RPMI7951 (cell line): ENCODE results near the gene YES1.

DNA sequence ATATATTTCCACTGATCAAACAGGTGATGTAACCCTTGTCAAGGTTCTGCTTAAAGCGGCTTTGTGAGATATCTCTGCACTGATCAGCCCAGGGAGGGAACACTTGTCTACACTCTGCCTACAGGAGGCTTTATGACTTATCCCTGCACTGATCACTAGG is 47.3 kb upstream of the USP14 start:
- RAMPAGE, long total RNA: no peak

GRCh38 chr18:194825-196071 is 36.9 kb downstream of the USP14 start:
- RAMPAGE, long total RNA: no peak

DNA sequence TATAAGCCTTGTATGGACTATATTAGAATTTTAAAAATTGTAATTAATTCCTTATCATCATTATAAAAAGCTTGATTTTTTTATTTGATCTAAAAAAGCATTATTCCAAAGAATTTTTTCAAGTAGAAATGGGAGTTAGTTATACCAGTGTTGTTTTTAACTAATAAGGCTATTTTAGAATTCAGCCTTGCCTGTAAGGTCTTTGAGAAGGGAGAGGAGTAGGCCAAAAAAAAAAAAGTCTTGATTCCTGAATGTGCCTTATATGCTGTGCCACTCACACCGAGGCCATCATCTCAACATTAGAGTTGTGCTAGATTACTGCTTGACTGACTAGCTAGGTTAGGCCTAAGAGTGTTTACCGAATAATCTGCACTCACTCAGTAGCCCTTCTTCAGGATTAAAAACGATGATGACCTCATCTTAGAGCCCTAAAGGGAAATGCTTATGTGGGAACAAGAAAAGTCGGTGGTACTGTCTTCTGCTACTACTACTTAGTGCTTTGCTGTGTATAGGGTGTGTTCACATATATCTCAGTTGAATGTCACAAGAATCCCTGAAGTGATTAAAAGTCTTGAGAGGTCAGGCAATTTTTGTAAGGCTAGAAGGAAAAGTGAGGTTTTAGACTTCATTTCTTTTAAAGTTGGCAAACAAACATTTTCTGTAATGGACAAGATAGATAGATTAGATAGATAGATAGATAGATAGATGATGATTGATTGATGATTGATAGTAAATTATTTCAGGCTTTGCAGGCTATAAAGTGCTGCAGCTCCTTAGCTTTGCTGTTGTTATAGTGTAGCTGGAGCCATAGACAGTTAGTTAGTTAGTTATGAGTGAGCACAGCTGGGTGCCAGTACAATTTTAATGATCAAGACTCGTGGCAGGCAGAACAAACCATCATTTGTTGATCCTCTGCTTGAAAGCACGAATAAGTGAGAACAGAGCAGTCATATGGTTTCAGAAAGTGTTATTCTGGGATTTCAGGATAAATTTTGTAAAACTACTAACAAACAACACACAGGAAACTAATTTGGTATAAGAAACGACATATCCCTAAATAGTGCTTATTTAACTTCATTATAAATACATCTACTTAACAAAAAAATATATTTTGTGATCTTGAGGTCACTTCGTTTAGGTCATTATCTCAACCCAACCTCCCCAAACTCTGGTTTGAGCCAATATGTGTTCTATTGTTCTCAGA is 54.2 kb downstream of the THOC1 start:
- RAMPAGE, long total RNA: no peak

DNA sequence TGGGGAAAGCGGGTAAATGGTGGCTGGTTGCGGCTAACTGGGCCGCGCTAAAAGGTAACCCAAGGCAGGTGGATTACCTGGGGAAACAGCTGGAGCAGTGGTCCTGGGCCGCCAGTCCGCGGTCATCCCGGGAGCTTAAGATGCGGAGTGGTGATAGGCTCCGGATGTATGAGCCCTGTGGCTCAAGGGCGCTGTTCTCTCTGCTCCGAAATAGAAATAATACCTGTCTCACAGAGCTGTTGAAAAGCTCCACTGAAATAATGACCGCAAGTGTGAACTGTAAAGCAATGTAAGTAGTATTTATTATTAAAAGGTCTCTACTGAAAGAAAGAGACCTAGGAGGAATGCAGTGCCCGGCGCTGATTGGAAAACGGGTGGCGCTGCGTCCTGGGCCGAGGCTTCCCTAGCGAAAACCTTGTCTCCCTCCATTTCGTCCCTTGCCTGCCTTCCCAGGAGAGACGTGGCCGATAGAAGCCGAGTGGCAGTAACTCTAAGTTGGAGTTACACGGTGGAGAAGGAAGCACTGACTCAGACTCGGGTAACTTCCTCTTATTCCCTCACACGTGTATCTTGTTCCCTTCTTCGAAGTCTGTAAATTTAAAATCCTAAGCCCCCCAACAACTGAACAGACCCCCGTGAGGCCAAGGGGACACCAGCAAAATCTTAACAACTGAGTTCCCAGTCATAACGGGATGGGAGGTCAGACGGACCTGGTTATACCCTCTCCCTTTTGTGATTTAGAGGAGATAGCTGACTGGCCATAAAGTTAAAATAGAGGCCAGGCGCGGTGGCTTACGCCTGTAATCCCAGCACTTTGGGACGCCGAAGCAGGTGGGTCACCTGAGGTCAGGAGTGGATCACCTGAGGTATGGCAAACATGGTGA is 731 bp upstream of the THOC1 start:
- RAMPAGE, long total RNA: no peak

GRCh38 chr18:332884-333617 is 65.2 kb upstream of the THOC1 start:
- RAMPAGE, long total RNA: no peak

DNA sequence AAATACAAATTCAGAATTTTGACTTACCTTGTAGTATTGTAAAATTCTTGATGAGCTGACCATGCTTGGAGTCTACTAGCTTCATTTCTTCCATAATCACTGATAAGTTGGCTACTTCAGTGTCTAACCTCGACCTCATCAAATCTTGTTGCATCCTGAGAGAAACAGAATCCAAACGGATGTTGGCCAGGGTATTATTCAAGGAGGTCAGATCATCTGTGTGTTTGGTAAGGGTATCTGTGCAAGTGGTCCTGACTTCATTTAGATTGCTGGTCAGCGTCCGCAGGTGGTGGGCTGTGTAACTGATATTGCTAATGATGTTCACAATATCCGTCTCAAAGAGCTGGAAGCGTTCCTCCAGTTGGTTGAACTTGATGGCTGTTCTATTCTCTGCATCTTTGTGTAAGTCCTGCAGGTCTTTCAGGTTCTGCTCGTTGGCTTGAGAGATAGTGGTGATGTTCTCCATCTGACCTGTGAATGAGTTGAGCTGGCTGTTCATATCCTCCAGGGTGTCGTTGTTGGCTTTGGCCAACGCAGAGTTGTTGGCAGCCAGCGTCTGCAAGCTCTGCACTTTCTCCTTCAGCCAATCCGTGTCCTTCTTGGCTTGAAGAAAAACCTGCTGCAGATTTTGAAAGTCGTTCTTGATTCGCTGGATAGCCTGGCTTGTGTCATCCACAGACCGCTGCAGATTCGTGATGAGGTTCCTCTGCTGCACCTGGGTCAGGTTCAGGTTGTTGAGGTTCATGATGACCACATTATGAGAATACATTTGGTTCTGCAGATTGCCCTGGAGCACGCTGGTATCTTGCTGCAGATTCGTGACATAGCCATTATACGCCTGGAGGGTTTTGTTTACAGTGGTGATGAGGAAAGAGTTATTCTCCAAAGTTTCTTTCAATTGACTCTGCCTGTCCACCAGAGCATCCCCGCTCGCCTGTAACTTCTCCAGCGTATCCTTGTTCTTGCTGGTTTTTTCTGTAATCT is 78.7 kb upstream of the THOC1 start:
- RAMPAGE, long total RNA: no peak

GRCh38 chr18:449356-450016 is 51.0 kb downstream of the COLEC12 start:
- RAMPAGE, long total RNA: no peak

DNA sequence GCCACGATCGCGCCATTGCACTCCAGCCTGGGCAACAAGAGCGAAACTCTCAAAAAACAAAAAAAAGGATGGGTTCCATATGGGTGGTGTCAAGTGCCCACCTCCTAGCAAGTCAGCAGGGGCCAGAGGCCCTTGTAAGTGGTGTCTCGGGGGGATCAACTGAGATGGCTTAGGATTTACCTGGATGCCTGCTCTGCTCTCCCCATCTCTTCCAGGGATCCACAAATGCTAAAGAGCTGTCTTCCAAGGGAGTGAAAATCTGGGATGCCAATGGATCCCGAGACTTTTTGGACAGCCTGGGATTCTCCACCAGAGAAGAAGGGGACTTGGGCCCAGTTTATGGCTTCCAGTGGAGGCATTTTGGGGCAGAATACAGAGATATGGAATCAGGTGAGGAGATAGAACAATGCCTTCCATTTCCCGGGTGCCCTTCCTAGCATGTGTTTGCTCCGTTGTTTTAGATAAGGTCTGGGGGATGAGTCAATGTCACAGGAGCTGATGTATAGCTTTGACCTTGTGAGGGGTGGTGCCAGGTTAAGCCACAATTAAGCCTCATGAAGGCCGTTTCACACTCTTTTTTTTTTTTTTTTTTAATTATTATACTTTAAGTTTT is 4.6 kb downstream of the TYMS start:
- RAMPAGE, long total RNA: no peak

- RAMPAGE, long total RNA: no peak
Observed at GRCh38 chr18:668013-669366, 11.0 kb downstream of the TYMS start.

DNA sequence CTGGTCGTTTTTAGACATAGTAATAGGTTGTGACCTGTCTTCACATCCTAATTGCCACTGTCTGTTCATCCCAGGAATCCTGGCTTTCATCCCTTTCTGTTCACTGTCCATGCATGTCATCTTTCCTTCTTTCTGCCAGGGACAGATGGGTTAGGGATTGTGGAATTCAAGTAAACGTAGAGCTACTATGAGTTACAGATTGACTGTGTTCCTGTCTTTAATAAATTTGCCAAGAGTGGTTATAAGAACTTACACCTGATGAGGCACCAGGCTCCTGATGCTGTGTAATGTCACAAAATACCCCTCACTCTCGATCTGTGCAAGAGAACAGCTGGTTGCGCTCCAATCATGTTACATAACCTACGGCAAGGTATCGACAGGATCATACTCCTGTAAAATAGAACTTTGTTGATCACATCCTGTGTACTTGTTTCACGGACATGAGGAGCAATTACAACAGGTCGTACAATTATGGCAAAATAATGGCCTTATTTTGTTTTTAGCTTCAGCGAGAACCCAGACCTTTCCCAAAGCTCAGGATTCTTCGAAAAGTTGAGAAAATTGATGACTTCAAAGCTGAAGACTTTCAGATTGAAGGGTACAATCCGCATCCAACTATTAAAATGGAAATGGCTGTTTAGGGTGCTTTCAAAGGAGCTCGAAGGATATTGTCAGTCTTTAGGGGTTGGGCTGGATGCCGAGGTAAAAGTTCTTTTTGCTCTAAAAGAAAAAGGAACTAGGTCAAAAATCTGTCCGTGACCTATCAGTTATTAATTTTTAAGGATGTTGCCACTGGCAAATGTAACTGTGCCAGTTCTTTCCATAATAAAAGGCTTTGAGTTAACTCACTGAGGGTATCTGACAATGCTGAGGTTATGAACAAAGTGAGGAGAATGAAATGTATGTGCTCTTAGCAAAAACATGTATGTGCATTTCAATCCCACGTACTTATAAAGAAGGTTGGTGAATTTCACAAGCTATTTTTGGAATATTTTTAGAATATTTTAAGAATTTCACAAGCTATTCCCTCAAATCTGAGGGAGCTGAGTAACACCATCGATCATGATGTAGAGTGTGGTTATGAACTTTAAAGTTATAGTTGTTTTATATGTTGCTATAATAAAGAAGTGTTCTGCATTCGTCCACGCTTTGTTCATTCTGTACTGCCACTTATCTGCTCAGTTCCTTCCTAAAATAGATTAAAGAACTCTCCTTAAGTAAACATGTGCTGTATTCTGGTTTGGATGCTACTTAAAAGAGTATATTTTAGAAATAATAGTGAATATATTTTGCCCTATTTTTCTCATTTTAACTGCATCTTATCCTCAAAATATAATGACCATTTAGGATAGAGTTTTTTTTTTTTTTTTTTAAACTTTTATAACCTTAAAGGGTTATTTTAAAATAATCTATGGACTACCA is 15.4 kb downstream of the TYMS start:
- RAMPAGE, long total RNA: no peak

DNA sequence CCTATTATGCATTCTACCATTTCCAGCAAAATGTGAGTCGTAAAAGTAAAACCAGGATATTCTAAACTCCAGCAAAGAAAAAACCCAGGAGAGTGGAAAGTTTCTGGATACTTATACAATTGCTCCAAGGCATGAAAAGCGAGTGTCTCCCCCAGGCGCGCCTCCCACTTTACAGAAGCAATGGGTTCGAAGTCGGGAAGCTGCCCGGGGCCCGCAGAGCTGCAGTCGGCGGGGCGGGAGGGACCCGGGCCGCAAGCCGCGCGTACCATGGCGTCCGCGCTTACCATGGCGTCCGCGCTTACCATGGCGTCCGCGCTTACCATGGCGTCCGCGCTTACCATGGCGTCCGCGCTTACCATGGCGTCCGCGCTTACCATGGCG is 346 bp downstream of the ENOSF1 start:
- RAMPAGE, long total RNA: no peak

DNA sequence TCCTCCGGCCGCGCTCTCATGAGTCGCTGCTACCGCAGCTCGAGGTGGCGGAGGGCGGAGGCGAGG is 92 bp downstream of the YES1 start:
- RAMPAGE, long total RNA: no peak

DNA sequence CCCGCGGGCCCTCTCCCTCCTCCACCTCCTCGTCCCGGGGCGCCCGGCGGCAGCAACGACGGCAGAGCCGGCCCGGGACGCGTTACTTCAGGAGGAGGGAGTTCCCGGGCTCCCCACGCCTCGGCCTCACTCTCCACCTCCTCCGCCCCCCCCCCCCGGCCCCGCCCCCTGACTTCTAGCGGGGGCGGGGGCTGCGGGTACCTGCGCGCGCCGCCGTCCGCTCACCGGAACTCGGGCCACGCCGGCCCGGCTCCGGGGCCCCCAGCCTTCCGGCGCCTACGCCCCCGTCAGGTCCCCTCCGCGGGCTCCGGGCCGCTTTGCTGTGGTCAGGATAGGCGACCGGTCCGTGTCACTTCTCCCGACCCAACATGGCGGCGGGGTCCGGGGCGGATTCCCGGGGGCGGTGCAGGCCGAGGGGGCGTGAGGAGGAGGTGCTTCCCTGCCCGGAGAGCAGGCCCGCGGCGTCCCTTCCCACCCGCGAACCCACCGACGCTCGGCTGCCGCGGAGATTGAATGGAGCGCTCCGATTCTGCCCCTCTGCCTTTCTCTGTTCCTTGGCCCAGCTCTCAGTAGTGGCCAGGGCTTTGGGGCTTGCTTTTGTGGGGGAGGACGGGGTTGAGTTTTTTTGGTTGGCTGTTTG is at the start of gene YES1:
Gene YES1 (minus strand): TSS at position 60 of the 640 bp plus-strand sequence.
- RAMPAGE, long total RNA: no peak

- RAMPAGE, long total RNA: no peak
Observed at GRCh38 chr18:839299-840469, 27.6 kb upstream of the YES1 start.

- RAMPAGE, long total RNA: no peak
Observed at GRCh38 chr18:2087949-2088272, 483.4 kb downstream of the METTL4 start.

DNA sequence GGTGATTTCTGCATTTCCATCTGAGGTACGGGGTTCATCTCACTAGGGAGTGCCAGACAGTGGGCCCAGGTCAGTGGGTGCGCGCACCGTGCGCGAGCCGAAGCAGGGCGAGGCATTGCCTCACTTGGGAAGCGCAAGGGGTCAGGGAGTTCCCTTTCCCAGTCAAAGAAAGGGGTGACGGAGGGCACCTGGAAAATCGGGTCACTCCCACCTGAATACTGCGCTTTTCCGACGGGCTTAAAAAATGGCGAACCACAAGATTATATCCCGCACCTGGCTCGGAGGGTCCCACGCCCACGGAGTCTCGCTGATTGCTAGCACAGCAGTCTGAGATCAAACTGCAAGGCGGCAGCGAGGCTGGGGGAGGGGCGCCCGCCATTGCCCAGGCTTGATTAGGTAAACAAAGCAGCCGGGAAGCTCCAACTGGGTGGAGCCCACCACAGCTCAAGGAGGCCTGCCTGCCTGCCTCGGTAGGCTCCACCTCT is 324.0 kb downstream of the METTL4 start:
- RAMPAGE, long total RNA: no peak

DNA sequence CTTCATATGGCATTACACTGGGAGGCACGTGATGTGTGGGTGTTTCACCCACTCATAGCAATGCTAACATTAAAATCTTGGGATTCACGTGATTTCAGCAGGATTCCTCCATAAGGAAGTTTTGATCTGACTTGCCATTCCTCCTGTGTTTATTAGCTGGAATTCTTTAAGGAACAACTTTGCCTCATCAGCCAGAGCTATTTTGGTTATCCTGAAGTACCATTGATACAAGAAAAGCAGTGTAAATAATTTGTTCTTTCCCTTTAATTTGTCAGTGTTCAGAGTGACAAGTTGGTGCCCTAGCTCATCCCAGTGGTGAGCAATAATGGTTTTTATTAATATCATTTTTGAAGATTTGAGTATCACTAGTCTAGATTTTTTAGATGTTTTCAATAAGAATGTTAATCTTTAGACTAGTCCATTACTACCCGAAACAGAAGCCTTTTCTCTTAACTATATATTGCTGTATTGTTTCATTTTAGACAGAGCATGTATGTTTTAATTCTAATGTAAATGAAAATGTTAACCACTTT is 9.2 kb downstream of the SMCHD1 start:
- RAMPAGE, long total RNA: no peak

GRCh38 chr18:2720930-2721191 is 65.3 kb downstream of the SMCHD1 start:
- RAMPAGE, long total RNA: no peak

GRCh38 chr18:2800300-2801541 is 46.1 kb upstream of the EMILIN2 start:
- RAMPAGE, long total RNA: no peak

- RAMPAGE, long total RNA: no peak
Observed at GRCh38 chr18:2847535-2848229, 876 bp downstream of the EMILIN2 start.